Peritoneum (tissue), 1 donor: ENCODE data around the genes C1D and PPP3R1.

- PRO-cap, result no peak
Measured at GRCh38 chr2:65351214-65351947, 81.0 kb downstream of the SPRED2 start.

DNA sequence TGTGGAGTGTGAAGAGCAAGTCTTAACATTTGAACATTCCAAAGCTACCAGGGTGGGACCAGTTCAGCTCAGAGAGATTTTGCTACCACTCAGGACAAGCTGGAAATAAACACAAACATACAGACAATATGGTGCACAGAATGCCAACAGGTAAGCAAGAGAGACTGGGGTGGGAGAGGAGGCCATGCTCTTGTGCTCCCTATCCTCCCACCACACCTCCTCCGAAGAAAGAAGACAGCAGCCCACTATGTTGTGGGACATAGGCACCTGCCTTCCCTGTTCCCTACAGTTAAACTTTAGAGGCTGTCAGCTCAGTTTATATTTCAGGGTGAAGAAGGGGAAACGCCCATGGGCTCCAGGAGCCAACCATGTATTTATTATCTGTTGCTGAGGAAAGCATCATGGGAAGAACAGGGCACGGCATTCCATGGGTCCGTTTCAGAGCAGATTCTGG is 56.5 kb downstream of the SPRED2 start:
- PRO-cap, result no peak

DNA sequence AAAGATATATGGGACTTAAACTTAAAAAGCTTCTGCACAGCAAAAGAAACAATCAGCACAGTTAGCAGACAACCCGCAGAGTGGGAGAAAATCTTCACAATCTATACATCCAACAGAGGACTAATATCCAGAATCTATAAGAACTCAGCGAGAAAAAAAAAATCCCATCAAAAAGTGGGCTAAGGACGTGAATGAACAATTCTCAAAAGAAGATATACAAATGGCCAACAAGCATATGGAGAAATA is 34.1 kb downstream of the SPRED2 start:
- PRO-cap, result no peak

DNA sequence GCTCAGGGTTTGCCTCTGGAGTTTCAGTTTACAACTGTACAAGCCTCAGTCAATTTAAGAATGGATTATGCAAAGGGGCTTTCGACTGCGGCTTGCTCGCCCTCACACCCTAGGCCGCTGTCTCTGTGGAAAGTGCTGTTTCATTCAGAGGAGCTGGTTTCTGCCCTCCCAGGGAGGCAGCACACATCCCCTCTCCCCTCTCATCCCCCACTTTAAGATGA is 4.5 kb upstream of the SPRED2 start:
- PRO-cap, result no peak

GRCh38 chr2:65566660-65567189 is 134.3 kb upstream of the SPRED2 start:
- PRO-cap, result no peak

- PRO-cap, result no peak
Measured at GRCh38 chr2:65846997-65847478, 414.6 kb upstream of the SPRED2 start.

- PRO-cap, result no peak
Measured at GRCh38 chr2:66433297-66433781, 1.6 kb upstream of the MEIS1 start.

DNA sequence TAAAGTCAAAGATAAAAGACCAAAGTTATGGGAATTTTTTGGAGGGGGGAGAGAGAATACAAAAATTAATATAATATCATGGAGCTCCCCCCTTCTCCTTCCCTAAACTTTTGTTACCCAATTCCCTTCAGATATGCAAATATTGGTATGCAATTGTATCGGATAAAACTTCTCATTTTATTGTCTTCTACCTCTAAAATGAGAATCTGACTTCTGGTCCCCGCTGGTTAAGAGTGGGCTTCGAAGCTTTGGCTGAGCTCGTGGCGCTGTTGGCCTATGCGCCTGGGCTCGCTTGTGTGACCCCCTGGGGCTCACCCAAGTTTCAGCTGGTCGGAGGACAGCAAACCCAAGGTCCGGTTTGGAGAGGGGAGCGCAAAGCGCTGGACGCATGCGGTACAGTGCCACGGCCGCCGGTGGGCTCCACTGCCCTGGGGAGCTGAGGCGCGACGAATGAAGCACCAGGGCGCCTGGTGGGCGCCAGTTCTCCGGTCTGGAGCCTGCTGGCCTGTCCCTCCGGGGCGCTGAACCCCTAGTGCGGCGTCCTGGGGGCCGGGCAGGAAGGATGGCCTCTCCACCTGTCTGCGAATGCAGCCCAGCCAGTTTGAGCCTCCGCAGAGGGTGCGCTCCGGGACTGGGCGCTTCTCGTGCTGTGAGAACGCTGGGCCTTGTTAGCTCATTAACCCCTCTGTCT is 10.2 kb downstream of the MEIS1 start:
- PRO-cap, result no peak

- PRO-cap, result no peak
Measured at GRCh38 chr2:66533142-66533590, 98.2 kb downstream of the MEIS1 start.

GRCh38 chr2:66561875-66562561 is 127.1 kb downstream of the MEIS1 start:
- PRO-cap, result no peak

GRCh38 chr2:66574388-66575728 is 139.9 kb downstream of the MEIS1 start:
- PRO-cap, result no peak

DNA sequence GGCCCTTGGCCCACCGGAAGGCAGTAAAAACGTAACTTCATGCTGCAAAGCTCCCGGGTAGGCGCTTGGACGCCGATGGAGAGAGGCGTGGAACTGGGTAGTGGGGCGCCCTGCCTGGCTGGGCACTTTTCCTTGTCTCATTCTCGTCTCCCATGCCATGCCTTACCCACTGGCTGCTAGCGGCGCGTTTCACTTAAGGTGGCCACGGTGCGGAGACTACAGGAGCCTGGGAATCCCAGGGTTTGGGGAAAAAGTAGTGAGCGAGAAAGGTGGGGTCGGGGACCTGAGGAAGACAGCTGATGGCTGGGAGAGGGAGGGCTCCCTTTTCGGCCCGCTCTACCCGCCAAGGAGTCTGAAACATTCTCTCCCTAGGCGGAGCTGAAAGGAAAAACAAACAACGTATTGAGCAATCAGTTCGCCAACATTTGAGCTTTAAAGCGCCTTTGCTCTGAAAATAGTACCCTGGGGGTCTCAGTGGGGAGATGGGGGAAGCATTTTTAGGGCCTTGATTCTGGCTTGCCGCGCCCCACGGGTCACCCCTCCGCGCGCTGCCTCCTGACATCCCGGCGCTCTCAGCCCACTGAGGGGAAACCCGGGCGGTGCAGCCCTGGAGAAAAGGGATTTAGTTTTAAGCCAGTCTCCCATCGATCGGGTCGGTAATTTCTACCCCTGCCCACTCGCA is 142.0 kb downstream of the MEIS1 start:
- PRO-cap, result no peak

GRCh38 chr2:66696317-66696863 is 261.5 kb downstream of the MEIS1 start:
- PRO-cap, result no peak

DNA sequence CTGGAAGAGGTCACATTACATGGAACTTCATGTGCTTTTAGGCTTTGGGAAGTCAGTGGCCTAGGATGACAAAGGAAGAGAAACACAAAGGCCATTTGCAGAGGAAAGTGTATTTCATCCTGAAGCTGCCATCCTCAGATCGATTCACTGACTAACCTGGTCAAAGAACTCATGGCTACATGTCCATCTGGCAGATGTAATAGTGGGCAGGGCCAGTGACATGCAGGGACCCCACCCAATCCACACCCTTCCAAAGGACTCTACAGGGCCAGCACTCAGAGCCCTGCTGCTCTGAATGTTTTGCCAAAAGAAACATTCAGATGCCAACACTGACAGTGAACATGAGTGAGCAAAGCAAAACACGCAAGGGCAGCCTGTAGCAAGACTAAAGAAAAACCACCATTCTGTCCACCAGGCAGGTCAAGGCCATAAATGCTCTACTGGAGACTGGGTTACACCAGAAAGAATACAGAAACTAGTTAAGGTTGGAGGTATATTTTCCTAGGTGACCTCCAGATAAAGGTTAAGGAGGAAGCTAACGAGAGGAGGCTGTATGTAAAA is 176.0 kb downstream of the ETAA1 start:
- PRO-cap, result no peak

DNA sequence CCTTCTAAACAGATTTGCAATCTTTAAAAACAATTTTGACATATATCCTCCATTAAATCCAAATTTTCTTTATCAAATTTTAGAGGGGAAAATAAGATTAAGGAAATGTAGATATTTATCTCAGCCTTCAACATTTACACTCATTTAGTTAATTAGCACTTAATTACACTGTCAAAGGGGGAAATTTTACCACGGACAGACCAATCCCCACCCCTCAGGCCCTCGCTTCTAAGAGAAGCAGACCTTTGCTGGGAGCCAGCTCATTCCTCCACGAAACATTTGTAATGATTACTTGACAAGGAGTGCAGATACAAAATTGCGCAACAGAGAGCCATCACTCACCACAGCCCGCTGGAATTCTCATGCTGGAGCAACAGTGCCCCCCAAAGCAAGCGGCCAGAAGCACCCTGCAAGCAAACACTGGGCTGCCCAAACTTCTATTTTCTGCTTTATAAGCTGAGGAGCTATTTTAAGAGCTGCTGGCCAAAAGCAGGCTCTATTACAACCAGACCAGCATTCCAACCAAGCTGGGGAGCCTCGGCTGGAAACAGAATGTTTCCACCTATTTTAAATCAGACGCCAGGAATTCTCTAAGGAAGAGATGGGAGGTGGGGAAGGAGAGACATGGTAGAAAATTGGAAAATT is 253.6 kb downstream of the ETAA1 start:
- PRO-cap, result no peak

- PRO-cap, result no peak
Measured at GRCh38 chr2:68050388-68051131, 12.2 kb downstream of the C1D start.

- PRO-cap, result unidirectional peak, plus-strand start at chr2:68063128
Measured at GRCh38 chr2:68062380-68063400, at the start of gene C1D. TSS of gene C1D (minus strand) at chr2:68063004.

DNA sequence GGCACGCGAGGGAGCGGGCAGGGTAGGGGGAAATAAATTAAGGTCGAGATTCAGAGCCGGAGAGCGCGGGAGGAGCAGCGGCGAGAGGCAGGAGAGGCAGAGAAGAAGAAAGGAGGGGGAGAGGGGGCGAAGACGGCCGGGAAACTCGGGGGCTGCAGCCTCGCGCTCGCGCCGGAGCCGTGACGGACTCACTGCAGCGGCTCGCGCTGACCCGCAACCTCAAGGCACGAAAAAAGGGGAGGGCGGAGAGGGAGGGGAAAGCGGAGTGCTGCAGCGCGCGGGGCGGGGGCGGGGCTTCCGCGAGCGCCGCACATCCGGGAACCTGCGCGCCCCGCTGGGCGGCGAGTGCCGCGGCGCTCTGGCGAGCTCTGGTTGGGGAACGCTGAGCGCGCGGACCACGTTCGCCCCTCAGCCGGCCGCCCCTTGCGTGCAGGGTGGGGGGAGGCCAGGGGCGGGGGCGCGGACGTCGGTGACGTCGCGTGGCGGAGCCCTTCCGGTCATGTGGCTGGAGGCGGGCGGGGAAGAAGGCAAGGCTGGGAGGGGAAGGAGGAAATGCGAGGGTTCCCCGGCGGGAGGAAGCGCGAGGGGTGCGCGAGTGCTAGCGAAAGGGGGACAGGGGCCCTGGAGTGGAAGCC is at the start of gene PPP3R1:
Gene PPP3R1, minus strand, starts transcription at position 228 of the 635 bp plus-strand sequence.
- PRO-cap, result bidirectional peak, plus-strand start at position 530 of the sequence, minus-strand start at position 221 of the sequence

GRCh38 chr2:68387299-68388323 is 22.5 kb downstream of the PLEK start:
- PRO-cap, result no peak

DNA sequence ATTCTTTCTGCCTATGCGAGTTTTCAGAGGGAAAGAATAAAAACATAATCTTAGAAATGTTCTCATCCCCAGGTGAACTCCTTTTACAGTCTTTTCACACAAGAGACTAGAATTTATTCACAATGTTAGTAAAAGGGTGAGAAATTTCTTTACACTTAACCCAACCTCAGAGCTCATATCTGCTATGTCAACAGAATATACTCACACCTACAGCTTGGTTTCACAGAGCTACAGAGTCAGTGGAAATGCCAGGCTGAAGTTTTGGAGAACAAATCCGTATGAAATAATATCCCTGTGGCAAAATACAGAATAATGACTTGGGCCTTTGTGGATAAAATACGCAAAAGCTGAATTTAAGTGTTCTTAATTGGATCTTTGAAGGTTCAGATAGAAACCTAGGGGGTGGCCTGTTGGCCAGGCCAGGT is 25.9 kb downstream of the FBXO48 start:
- PRO-cap, result no peak